Jurkat, Clone E6-1 (cell line): ENCODE measurements around the gene CEP72.

DNA sequence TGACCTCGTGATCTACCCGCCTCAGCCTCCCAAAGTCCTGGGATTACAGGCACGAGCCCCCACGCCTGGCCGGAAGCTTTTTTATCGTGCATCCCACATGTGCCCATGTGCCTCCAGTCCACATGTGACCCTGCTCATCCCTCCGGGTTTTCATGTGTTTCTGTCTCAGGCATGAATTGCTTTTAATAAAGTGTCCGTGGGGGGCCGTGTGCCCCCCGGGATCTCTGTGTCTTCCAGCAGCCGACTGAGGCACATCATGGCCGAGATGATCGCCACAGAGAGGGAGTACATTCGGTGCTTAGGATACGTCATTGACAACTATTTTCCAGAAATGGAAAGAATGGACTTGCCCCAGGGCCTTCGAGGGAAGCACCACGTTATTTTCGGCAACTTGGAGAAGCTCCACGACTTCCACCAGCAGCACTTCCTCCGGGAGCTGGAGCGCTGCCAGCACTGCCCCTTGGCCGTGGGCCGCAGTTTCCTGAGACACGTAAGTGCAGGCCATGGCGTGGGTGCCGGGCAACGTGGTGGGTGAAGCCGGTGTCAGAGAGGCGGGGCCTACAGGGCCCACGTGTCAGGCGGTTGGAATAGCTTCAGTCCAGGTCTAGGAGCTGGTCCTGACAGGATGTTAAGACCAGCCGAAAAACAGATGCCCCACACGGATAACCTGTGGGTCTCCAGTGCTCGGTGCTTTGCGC, 22.0 kb upstream of the LRRC14B start:
- RRBS = 56% methylated on average over 9 of the region's 35 CpGs

- RRBS = no CpG with 5 or more reads among the region's 35 CpGs
Observed at GRCh38 chr5:170898-171676, 20.2 kb upstream of the LRRC14B start.

DNA sequence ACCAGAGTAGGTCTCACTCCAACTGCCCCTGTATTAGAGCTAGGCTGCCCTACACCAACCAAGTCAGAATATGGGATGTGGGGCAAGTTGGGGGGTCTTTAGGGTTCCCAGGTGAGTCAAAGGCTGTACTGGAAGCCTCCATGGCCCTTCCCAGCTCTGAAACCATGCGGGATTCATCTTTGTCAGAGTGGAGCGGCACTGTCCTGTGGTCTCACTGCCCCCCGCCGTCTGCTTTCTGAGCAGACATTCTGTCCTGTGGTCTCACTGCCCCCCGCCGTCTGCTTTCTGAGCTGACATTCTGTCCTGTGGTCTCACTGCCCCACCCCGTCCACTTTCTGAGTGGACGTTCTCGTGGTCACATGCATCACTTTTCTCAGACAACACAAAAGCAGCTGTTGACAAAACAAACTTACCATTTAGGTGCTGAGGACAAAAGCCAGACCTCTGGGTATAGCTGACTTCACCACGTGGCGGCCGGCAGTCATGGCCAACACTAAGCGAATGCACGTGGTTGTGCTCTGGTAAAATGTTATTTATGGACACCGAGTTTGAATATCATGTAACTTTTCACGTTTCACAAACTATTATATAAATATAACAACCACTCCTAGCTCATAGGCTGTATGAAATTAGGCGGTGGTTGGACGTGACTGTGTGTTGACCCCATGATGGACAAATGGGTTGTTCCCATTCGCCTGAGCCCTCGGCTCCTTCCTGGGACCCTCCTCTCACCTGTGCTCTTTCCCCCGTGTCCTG, 2.8 kb downstream of the LRRC14B start:
- RRBS = no CpG with 5 or more reads among the region's 21 CpGs

DNA sequence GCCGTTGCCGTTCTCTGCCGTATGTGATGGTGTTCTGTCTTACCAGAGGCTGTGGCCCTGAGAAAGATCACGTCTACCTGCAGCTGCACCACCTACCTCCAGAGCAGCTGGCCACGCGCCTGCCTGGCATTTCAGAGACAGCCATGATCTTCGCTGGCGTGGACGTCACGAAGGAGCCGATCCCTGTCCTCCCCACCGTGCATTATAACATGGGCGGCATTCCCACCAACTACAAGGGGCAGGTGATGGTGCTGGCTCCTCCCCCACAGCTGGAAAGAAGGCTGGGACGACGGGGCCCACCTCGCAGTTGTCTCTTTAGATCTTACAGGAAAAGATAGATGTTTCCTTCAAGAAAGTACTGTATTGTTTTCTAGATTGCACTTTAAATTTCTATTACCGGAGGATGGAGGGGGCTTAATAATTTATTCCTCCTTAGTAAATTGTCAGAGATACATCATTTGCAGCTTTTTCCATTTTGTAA, 17.0 kb downstream of the SDHA start:
- RRBS = no CpG with 5 or more reads among the region's 17 CpGs

- RRBS = no CpG with 5 or more reads among the region's 19 CpGs
Observed at GRCh38 chr5:389714-390227, 53.2 kb upstream of the EXOC3 start.

DNA sequence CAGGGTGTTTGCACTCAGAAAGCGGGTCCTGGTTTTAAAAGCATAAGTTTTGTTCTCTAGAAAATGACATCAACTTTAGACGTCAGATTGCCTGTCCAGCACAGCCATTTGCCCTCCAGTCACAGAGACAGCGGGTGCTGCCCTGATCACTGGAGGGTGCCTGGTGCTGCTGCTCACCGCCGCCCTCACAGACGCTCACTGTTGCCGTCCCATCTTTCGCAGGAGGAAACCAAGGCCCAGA, 43.7 kb upstream of the EXOC3 start:
- RRBS = no CpG with 5 or more reads among the region's 8 CpGs

DNA sequence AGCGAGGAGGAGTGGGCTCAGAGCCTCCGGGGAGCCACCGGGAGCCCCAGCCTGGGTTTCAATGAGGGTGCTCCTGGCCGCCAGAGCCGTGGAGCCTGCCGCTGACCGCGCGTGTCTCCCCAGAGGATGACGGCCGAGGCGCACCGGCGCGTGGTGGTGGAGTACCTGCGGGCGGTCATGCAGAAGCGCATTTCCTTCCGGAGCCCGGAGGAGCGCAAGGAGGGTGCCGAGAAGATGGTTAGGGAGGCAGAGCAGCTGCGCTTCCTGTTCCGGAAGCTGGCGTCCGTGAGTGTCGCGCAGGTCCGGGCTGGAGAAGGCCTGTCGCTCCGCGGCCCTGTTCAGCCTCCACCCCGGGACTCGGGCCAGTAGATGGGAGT, 22.0 kb downstream of the EXOC3 start:
- RRBS = 95% methylated on average over 22 of the region's 34 CpGs

GRCh38 chr5:520399-520952, 3.8 kb downstream of the SLC9A3 start:
- RRBS = no CpG with 5 or more reads among the region's 12 CpGs

DNA sequence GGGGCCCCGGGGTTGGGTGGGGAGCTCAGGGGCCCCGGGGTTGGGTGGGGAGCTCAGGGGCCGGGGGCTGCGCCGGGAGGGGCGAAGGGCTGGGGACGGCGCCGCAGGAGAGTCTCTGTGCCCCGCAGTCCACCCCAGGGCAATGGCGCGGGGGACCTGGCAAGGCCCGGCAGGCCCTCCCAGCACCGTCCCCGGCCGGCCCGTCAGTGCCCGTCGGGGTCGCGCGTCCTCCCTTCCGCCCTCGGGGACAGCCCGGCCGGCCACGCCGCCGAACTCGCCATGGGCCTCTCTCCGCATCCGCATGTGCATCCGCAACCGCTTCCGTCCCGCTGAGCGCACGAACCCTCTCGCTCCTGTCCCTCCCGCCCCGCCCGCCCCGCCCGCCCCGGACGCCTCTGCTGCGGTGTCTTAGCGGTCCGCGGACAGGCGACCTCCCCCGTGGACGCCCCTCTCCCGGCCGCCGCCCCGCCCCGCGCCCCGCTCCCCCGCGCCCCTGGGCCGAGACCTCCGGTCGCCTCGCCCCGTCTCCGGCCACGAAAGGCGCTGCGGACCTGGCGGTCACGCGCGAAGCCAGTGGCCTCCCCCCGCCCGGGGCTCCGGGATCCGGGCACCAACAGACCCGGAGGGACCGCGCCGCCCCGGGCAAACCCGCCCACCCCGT, 4.1 kb upstream of the SLC9A3 start:
- RRBS = 63% methylated on average over 32 of the region's 86 CpGs

DNA sequence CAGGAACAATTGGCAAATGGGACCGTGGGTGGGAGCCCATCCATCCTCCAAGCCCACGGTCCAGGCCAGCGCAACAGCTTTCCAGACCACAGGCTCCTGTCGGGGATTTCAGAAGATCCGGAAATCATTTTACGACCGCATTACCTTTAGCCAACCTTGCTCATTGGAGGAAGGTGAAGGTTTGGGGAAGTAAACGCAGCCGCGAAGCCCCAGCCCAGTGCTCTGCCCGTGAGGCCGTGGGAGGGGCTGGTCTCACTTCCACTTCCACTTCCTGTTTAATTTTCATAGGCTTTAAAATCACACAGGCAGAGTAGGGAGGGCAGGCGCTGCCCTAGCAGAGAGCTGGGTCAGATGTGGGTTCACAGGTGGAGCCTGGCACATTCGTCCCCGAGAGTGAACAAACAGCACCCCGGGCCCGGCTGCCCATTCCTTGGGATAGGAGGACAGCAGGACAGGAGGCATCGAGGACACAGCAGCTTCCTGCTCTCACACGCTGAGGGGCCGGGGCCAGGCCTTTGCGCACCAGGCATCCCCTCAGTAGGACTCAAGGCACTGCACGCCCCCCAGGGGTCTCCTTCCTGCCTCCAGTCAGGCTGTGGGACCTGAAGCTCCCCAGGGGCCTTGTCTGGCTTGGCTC, 19.8 kb upstream of the SLC9A3 start:
- RRBS = no CpG with 5 or more reads among the region's 22 CpGs

- RRBS = 4% methylated on average over 11 of the region's 19 CpGs
Observed at GRCh38 chr5:611554-611959, 583 bp upstream of the CEP72 start.

- RRBS = 2% methylated on average over 44 of the region's 102 CpGs
Observed at GRCh38 chr5:611960-612975, at the start of gene CEP72. TSS of gene CEP72 (plus strand) at chr5:612340.

GRCh38 chr5:613019-613341, 840 bp downstream of the CEP72 start:
- RRBS = no CpG with 5 or more reads among the region's 3 CpGs

- RRBS = no CpG with 5 or more reads among the region's 16 CpGs
Observed at GRCh38 chr5:751301-751676, 33.2 kb downstream of the ZDHHC11B start.

GRCh38 chr5:782856-783602, 1.5 kb downstream of the ZDHHC11B start:
- RRBS = 3% methylated on average over 5 of the region's 37 CpGs

DNA sequence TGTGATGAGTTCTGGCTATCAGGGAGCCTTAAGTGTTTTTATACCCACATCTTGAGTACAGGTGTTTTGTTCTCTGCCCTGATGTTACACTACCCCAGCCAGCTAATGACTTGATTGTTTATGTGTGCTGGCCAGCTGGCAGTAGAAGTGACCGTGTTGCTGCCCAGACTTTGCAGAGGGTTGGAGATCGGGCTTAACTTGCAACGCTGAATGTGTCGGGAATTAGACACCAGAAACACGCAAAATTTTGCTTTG, 16.9 kb upstream of the ZDHHC11B start:
- RRBS = no CpG with 5 or more reads among the region's 5 CpGs

DNA sequence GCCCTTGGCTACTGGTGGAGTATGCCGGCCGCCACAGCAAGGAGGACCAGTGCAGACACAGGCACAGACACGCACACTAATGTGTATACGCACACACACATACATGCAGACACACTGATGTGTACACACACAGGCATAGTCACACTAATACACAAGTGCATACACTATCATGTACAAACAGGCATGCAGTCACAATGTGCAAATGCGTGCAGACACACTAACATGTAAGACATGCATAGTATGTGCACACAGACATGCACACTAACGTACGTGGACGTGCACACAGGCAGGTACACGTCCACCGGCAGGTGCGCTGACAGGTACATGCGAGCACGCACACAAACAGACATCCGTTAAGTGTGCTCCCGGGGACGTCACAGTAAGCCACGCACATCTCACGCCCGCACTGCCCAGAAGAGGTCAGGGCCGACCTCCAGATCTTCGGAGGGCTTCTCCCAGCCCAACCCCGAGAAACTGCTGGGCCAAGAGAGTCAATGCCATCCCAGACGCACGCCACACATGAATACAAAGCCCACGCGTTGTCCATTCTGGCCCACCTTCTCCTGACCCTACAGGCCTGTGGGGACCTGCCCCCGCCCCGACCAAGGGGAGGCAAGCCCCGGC, 46.6 kb downstream of the NKD2 start:
- RRBS = 94% methylated on average over 6 of the region's 29 CpGs

DNA sequence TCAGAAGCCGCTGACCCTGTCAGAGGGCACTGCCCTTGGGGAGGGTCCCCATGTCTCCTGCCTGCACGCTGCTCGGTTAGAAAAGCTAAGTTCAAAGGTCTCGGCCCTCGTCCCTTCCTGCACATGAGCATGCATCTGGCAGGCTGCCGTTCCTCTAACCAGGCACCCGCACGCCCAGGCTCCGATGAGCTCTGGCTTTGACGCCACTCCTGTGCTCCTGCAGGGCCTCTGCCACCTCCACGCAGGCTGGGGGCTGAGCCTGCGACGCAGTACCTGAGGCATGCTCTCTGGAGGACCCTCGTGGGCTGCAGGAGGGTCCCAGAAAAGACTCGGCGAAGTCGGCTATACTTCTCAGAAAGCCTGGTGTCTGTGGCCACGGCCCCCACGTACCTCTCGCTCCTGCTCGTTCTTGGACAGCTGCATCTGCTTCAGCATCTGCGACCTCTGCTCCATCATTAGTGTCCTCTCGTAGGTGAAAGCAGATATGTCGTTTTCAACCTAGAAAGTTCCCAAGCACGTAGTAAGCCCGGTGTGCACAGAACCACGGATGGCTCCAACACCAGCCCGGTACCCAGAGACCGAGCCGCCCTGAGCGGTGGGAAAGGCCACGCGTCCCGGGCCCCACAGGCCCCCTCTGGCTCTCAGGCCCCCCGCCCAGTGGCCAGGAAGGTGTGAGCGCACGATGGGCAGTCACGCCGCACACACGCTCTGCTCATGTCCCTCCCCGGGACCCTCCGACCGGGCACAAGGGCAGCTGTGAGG, 51.5 kb downstream of the NKD2 start:
- RRBS = 75% methylated on average over 7 of the region's 43 CpGs

DNA sequence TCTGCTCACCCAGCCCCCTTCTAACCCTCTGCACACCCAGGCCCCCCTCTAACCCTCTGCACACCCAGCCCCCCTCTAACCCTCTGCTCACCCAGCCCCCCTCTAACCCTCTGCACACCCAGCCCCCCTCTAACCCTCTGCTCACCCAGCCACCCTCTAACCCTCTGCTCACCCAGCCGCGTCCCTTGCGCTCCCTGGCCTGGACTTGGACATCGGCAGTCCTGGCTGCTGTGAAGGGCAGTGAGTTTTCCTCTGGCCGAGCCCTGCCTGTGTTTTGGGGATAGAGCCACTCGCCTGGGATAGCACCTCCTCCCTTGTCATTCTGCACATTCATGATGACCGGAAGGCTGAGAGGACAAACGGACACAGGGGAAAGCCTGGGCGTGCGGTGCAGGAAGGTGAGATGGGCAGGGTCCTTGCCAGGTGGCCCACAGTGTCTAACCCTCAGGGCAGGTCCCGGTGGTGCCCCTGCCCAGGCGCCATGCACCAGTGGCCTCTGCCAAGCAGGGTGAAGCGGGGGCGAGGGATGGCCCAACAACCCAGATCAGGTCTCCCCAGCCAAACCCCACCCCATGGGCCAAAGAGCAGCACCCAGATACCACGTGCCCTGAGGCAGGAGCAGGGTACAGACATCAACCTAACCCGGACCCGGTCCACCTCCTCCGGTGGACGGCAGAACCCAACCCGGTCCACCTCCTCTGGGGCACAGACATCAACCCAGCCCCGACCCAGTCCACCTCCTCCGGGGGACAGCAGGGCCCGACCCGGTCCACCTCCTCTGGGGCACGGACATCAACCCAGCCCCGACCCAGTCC, 13.0 kb downstream of the SLC12A7 start:
- RRBS = 90% methylated on average over 2 of the region's 26 CpGs

DNA sequence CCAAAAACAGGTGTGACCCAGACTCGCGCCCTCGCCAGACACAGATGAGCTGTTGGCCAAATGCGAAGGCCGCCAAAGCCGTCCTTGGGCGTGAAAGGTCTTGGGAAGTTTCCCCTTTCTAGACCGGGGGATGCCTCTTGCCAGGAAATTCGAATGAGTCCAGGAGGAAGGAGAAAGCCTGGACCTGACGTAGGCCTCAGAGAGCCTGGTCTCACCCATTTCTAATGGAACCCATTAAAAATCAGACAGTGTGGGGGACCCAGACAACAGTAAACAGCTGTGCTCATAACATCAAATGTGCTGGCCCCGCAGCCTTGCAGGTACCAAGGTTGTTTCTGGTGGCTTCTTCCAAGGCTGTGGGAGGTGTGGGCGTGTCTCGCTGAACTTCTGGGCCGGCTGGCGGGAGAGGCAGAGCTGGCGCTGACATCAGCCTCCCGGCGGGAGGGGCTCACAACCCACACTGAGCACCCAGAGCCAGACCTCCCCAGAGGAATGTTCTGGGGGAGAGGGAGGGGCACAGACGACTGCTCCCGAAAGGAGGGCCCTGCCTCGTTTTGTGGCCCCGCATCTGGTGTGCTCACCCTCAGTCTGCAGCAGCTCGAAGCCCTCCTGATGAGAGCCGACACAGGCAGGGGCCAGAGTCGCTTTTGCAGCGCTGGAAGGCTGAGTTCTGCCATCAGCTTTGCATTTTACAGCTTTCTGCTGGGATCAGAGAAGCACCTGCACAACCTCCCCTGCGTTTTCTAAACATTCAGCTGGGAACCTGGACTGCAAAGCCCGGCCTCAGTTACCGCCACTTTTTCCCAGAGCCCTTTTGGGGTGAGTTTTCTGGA, 6.8 kb upstream of the SLC12A7 start:
- RRBS = 20% methylated on average over 4 of the region's 29 CpGs